ENCODE measurements around the genes GAL3ST1 and TCN2.

DNA sequence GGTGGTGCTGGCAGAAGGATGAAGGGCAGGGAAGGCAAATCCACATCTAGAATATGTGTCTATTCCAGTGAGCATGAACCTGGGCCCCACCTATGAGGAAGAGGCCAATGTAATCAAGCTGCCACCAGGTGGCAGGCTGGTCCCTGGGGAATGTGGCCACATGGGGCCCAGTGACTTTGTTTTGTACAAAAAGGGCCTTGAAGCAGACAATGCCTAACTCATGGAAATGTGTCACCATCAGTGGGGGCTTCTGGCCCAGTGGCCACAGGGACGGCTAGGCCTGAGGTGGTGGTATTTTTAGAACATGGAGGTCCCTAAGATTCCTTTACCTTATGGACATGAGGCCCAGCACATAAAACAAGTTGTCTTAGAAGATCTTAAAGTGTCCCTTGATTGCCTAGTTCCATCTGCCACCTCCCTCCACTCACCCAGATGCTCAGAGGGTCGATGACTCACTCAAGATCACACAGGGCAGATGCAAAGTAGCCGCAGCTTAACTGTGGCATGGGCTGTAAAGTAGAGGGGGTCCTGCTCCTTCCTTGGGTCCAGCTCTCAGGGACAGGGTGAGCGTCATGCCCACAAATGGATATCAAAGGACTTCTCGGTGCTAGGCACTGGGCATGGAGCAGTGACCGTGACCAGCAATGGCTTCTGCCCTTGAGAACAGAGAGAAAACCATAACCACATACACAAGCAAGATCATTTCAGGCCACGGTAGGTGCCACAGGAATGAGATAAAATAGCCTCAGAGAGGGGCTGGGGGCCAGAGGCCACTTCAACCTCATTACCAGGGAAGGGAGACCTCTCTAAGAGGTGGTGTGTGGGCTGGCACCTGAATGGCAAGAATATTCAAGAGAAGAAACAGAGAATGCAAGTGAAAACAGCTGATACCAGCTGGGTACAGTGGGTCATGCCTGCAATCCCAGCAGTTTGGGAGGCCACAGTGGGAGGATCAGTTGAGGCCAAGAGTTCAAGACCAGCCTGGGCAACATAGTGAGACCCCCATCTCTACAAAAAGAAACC lies 4.2 kb upstream of the RNF215 start:
- PRO-cap = no peak

- PRO-cap = no peak
These were observed 5.1 kb downstream of the SEC14L2 start for GRCh38 chr22:30401854-30402449.

DNA sequence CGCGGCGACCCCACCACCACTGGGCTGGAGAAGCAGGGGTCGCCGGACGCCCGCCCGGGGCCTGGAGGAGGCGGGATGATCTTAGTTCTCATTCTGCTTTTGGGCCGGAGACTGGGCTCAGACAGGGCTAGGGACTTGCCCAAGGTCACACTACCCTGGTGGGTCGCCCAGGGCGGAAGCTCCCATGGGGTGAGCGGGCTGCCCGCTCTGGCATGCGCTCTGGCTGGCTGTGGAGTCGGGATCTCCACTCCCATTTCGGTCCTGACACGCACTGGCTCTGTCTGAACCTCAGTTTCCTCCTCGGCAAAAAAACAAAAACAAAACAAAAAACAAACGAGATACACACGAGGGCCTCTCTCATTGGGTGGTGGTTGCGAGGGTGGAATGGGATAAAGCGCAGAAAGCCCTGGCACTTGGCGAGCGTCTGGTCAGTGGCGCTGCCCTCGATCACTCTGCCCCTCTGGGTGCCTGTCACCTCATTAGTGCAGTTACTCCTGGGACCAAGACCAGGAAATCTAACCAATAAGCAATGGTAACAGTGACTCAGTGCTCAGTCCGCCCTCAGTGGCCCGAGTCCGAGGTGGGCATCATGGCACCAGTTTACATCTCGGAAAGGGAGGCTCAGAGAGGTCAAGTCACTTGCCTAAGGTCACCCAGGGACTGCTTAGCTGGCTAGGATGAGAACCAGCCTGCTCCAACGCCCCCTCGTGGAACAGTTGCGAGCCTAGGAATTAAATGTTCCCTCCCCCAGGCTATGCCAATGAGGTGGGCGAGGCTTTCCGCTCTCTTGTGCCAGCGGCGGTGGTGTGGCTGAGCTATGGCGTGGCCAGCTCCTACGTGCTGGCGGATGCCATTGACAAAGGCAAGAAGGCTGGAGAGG lies 638 bp downstream of the MTFP1 start:
- PRO-cap = bidirectional peak, plus-strand start at position 790 of the sequence, minus-strand start at position 448 of the sequence

DNA sequence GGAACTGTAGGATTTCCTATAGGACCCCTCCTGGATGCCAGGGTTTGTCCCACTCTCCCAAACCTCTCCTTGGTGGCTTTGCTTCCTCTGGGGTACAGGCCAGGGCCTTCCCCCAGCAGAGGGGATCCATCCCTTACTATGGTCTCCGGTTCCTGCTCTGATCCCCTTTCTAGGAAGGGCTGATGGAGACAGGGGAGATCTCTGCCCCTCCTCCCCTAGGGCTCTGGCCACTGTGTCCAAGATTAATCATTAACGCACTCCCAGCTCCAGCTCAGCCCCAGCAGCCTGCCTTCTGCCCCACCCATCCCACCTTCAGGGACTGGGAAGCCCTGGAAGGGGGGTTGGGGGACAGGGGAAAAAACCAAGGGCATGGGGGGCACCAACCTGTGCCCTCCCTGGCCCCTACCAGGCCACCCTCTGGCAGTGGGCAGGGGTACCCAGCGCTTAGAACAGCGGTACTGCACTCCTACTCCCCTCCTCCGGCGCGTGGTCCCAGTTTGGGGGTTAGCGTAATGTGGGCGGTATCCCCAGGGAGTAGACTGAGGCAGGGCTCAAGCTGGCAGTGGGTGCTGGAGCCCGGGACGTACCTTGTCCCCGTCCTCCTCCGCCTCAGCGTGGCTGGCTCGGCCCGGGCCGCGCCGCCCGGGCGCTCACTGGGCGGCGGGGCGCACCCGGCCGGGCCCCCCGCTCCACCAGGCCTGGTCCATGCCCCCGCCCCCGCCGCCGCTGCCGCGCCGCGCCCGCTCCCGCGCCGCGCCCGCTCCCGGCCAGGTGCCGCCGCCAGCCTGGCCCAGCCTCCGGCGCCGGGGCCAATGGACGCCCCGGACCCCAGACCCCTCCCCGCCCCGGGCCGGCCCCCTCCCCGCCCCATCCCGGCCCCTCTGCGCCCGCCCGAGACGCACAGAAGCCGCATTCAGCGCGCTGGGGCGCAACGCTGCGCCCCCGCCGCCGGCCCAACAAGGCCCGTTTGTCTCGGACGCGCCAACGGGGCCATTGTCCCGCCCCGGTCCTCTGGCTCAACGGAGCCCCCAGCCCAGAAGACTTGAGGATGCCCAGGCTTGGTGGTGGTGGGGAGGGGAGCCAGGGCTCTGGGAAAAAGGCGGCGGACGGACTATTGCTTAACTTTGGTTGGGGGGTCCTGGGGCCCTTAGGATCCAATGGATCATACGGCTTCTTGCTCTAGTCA lies at the start of gene GAL3ST1:
Gene GAL3ST1, minus strand, starts transcription at position 787 of the 1,186 bp plus-strand sequence.
- PRO-cap = no peak

GRCh38 chr22:30578642-30579520 lies 4.4 kb upstream of the GAL3ST1 start:
- PRO-cap = no peak

GRCh38 chr22:30606367-30607420 lies at the start of gene TCN2:
TCN2 (plus strand) TSS chr22:30607174.
- PRO-cap = bidirectional peak, plus-strand start at chr22:30606844, minus-strand start at chr22:30606559; bidirectional peak, plus-strand start at chr22:30607215, minus-strand start at chr22:30607150

DNA sequence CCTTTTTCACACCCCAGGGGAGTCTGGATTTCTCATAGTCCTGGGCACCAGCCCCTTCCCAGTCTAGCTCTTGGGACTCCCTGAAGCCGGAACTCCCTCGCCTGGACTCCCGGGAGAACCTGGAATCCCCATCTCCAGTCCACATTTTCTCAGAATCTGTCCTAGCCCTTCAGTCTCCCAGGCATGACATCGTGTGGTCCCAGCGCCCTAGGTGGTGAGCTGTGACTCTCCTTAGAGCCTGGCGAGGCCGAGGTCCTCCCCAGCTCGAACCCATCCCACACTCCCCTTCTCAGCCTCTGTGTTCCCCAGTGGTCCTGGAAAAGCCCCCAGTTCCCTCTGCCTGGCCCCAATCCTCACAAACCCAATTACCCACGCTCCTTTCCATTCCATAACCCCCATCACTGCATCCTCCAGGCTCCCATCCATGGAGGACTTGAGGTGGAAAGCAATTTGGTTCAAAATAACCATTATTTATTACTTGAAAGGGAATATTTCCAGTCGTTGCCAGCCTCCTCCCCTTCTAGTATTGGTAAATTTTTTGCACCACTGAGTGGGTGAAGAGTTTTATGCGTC lies 811 bp upstream of the DUSP18 start:
- PRO-cap = no peak

DNA sequence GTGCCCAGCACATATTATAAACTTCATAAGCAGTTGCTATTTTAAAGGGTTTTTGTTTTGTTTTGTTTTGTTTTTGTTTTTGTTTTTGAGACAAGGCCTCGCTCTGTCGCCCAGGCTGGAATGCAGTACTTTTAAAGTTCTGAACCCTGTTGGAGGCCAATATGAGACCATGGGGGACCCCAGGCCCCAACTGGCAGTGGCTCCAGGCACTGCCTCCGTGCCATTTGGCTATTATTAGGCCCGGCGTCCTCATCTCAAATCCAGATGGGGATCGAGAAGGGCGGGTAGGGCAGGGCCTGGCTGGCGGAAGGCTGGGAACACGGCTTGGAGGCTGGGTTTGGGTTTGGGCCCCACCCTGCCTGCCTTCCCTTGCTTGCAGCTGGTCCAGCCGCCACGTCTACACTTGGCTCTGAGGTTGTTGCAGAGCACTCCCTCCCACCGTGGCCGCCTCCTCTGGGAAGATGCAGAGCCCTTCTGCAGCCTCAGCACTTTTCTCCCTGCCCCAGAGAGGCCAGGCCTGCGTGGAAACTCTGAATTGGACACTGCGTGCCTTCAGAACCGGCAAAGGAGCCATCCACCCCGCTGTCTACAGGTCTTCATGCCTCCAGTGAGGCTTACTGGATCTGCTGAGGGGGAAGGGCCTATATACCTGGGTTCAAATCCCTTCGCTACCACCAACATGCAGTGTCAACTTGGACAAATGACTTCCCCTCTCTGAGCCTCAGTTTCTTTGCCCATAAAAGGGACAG lies 5.2 kb upstream of the SMTN start:
- PRO-cap = no peak

DNA sequence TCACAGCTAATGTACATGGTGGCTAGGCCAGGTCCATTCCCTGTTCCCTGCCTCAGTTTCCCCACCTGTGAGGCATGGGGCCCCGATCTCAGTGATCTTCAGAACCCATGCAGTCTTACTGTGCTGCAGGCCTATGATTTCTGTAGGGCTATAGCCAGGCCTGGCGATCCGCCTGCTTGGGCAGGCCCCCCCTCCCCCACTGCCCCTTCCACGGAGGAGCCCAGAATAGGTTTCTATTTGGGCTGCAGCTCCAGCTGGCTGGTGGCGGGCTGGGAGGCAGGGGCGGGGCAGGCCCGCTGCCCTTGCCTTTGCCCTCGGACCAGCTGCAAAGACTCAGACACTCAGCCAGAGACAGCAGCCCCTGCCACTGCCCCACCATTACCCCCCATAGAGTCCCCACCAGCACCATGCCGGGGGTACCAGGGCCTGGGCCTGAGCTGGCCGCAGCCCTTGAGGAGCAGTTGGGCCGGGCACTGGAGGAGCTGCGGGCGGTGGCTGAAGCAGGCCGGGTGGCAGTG lies 12.0 kb downstream of the SMTN start:
- PRO-cap = no peak

DNA sequence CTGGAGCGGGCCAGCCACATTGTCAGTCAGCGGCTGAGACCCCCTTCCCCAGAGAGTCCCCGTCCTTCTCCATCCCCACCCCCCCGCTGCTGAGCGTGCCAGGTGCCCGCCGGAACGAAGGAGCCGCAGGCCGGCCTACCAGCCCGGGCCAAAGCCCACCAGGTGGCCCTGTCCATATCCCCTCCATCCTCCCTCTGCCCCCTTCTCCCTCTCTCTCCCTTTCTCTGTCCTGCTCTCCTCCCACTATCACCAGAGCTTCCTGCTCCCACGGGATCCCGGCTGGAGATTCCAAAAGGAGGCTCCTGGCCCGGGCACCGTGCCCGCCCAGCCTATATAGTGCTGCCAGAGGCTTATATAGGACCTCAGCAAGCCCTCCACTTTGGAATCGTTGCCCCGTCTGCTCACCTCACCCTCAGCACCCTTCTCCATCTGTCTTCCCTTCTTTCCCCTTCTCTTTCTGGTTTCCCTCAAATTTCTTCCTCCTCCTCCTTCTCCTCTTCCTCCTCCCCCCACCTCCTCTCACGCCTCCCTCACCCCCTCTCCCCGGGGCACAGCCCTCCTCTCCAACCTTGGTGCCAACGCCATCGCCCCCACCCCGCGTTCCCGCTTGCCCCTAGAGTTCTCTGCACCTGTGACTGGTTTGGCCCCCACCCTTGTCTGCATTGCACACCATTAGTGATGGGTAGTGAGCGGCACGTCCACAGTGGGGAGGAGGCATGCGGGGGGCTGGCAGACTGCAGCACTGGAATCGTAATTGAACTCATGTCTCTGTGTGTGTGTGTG lies 7.2 kb downstream of the SELENOM start:
- PRO-cap = no peak

- PRO-cap = no peak
These were observed 1.8 kb downstream of the SELENOM start for GRCh38 chr22:31105373-31106255.

DNA sequence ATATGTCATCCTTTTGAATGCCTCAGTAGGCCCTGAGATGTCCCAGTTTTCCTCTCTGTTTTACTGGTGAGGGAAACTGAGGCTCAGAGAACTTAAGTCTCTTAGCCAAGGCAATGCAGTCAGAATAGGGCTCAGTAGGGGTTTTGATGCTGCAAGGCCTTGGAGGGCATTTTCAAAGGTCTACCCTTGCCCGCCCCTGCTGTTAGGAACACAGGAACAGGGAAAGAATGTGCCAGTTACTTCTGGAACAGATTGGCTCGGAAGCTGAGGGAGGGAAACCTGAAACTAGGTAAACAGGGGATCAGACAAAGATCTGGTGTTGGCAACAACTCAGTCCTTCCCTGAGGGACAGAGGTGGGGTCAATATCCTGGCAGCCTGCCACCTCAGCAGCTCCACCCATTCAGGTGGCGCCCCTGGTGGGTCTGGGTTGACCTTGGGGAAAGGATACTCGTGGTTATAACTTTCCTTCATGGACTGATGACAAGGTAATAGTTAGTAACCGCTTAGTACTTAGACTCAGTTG lies 8.6 kb downstream of the PLA2G3 start:
- PRO-cap = no peak

- PRO-cap = no peak
These were observed 6.5 kb downstream of the LIMK2 start for GRCh38 chr22:31218470-31219210.

GRCh38 chr22:31295319-31295875 lies 3.1 kb upstream of the PIK3IP1 start:
- PRO-cap = no peak

GRCh38 chr22:31341517-31342025 lies 4.6 kb downstream of the PATZ1 start:
- PRO-cap = no peak

DNA sequence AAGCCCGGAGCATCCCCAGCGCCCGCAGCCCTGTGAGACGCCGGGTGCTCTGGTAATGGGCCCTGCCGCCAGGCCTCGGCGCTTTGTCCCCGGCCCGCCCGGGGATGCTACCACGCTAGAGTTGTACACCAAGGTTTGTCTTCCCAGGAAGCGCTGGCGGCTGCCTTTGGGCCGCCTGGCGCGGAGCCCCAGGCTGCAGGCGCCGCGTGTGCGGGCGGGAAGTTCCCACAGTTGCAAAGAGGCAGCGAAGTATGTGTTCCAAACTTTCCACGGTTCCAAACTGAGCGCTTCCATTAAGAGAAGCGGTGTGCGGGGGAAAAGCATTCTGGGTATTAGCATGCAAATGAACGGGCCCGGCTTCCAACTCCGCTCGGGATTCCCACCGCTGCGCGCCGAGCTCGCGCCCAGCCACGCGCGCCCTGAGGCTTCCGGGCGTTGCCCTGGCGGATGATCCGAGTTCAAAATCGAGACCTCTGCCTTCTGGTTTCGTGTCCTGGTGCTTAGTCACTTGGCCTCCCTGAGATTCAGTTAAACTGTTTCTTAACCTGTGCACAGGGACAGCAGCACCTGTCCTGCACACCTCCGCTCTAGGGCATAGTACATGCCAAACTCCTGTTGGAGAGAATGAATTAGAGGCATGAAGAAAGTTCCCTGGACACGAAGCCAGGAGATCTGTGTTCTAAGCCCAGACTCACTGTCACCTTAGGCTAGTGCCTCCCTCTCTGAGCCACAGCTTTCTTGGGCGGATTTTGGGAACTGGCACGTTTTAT lies 1.3 kb upstream of the PATZ1 start:
- PRO-cap = no peak

- PRO-cap = bidirectional peak, plus-strand start at chr22:31753237, minus-strand start at chr22:31753022
These were observed 791 bp upstream of the DEPDC5 start for GRCh38 chr22:31752931-31753525.

- PRO-cap = no peak
These were observed 14.1 kb downstream of the YWHAH start for GRCh38 chr22:31958180-31959168.

GRCh38 chr22:32039302-32039637 lies 3.8 kb upstream of the SLC5A1 start:
- PRO-cap = no peak

DNA sequence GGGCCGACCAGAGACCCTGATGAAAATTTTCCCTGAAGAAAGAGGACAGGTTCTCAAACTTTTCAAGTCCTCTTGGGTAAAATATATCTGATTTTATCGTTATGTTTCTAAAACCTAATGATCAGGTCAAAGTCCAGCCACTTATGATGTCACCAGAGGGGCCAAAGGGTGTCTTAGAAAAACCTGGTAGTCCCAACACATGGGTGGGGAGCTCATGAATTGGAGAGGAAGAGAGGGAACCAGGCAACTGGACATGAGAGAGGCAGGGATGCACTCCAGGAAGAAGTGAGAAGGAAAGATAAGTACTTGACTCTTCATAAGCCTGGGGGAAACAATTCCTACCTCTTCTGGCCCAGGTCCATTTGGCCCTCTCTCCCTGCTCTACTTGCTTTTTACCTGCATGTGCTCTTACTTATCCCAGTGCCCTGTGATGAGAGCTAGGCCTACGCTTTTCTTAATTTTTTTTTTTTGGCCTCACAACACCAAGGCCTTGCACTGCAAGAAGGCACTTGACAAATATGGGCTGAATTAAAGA lies 9.3 kb downstream of the SLC5A1 start:
- PRO-cap = no peak